ENCODE data around the genes DDTL and GGT1.

DNA sequence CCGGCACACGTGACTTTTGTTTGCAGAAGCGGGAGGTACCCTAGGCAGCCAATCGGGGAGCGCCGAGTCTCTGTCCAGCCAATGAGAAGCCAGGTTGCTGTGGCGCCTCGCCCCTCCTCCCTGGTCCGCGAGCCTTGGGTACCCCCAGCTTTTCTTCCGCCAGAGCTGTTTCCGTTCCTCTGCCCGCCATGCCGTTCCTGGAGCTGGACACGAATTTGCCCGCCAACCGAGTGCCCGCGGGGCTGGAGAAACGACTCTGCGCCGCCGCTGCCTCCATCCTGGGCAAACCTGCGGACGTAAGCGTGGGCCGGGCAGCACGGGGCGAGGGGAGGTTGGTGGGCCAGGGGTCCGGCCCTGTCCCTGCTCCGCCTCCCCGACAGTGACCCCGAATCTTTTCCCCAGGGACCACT is at the start of gene DDTL:
Gene DDTL (plus strand): TSS at position 162 of the 410 bp plus-strand sequence.
- PRO-cap, result no peak

- PRO-cap, result no peak
These were observed 4.8 kb upstream of the SUSD2 start for GRCh38 chr22:24176360-24176928.

- PRO-cap, result no peak
These were observed 25.3 kb downstream of the SUSD2 start for GRCh38 chr22:24206486-24207155.

- PRO-cap, result no peak
These were observed 19.0 kb downstream of the SPECC1L start for GRCh38 chr22:24289625-24289987.

DNA sequence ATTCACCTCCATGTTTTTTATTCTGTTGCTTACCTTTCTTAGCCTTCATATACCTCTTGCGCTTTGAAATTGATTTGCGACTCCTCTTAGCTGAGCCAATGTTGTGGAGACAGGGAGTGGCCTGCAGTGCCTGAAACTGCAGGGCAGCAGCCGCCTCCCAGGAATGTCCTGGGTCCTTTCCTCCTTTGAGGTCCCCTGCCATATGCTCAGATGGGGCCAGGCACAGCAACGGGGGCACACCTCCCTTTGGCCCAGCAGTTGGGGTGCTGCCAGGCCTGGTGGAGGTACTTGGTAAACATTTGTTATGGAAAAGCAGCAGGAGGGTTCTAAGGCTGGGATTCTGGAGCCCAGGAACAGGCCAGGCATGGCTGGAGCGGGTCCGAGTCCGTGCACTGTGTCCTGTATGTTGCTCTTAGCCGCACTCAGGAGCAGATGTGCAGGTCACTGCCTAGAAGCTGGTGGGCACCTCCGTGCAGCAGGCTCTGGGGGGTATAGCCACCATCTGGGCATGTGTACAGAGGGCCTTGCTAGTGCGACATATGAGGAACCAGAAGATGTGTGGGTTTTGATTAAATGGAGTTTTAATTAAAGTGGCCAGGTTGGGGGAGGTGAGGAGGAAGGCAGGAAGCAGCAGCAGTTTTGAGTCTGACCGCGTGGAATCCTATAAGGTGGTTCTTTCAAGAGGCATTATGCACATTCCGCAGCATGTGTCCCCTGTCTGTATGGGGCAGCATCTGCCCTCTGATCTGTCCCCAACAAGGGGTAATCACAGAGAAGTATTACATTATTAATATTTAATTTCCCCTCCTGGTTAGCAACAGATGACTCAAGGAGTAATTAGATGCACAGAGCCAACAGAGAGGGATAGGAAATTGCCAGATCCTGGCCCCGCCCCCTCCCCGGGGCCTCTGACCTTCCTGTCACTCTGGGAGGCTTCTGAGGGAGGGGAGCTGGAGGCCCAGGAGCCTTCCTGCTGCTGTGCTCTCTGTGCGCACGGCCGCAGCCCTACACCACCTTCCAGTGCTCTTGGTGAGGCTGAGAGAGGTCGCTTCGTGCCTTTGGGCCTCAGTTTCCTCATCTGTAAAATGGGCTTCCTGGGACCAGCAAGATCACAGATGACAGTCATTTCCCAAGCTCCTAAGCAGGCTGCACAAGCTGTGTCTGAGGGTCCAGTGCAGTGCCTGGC is 1.6 kb downstream of the ADORA2A start:
- PRO-cap, result no peak

GRCh38 chr22:24554083-24554265 is 964 bp downstream of the GUCD1 start:
- PRO-cap, result no peak

DNA sequence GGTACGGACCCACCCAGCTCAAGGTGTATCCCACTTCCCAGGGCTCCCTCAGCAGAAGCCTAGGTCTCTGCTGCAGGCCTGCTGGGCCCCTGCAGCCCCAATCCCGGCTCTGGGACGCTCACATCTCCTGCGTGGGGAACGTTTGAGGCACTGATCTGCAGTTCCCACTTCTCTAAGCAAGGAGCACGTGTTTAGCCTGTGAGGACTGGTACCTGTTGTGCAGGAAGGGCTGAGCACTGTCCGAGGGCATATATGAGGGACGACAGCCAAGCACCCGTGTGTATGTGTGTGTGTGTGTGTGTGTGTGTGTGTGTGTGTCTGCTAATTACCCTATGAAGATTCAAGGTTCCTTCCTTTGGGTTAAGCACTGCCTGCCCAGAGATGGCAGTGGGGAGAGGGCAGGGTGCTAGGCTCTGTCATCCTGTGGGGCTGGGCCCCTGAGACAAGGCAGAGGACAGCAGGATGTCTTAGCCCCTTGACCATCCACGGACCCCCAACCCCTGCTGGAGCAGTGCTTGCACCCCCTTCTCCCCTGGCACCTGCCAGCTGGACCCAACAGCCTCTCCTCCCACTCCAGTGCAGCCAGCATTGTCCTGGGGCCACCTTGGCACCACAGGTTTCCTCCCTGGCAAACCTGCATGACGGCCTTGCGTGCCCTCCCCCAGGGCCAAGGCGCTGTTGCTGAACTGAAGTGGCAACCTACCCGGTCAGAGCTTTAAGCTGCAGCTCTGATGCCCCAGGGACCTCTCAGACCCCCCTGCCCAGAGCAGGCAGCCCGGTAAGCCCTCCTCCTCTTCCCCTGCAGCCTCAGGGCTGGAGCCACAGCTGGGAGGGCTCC is 1.5 kb upstream of the LRRC75B start:
- PRO-cap, result no peak

DNA sequence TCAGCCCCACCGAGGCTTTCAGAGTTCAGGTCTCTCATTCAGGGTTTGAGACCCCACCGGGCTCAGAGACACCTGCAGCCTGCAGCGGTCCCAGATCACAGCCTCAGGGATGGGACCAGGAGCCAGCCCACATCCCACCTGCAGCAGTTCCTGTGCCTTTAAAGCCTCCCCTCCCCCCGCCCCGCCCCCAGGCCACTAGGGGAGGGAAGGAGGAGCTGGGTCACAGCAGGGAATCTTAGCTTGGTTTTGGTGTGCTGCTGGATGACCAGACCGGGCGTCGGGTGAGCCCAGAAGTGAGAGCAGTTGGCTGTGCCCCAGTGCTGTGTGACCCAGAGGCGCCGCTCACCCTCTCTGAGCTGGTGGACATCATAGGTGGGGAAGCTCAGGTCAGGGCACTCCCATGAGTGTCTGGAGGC is at the start of gene GGT1:
Gene GGT1 (plus strand): TSS at position 244 of the 416 bp plus-strand sequence.
- PRO-cap, result no peak

GRCh38 chr22:25013876-25014103 is 61.3 kb downstream of the KIAA1671 start:
- PRO-cap, result no peak

GRCh38 chr22:25086480-25087084 is 113.1 kb upstream of the CRYBB3 start:
- PRO-cap, result no peak

GRCh38 chr22:25111661-25112076 is 88.0 kb upstream of the CRYBB3 start:
- PRO-cap, result bidirectional peak, plus-strand start at chr22:25111959, minus-strand start at chr22:25111881

DNA sequence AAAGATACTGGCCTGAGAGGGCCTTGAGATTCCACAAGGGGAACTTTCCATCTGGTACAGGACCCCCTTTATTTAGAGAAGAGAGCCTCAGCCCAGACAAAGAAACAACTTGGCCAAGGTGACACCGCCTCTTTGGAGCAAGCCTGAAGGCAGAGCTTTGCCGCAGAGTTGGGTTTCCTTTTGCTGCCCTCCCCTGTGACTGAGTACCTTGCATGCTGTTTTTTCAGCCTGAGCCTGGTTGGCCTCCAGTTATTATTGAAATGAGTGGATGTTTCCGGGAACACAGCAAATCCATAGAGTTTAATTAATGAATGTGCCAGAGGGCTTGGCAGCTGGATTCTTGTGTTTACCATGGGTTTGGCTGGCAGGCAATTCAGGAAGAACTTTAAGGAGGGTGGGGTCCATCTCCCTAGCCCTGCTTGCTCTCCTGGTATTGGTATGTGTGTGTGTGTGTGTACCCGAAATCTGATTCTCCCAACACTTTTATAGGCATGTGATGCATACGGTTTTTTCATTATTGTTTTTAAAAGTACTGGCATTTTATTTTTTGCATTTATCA is 65.6 kb upstream of the CRYBB3 start:
- PRO-cap, result no peak

DNA sequence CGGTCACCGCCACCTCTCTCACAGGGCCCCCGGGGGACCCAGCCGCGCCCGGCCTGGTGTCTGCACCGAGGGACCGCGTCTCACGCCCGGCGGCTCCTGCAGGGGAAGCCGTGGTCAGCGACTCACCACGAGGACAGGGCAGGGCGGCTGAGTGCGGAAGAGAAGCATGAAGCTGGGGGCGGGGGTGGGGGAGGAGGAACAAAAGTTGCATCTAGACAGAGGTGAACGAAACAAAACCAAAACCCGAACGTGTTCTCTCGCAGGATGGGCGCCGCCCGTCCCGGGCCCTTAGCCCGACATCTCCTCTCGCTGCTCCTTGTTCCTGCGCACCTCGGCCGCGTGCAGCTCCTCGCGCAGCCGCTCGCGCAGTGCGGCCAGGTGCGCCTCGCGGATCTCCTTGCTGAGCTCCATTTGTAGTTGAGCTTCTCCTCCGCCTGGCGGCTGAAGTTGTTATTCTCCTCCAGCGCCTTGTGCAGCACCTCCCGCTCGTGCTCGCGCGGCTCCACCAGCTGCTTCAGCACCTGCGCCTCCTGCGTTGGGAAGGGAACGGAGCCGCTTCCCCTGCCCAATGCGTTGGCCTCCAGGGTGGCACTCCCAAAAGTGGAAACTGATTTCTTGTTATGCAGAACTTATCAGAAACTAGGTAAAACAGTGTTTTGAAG is 20.5 kb upstream of the CRYBB3 start:
- PRO-cap, result no peak

DNA sequence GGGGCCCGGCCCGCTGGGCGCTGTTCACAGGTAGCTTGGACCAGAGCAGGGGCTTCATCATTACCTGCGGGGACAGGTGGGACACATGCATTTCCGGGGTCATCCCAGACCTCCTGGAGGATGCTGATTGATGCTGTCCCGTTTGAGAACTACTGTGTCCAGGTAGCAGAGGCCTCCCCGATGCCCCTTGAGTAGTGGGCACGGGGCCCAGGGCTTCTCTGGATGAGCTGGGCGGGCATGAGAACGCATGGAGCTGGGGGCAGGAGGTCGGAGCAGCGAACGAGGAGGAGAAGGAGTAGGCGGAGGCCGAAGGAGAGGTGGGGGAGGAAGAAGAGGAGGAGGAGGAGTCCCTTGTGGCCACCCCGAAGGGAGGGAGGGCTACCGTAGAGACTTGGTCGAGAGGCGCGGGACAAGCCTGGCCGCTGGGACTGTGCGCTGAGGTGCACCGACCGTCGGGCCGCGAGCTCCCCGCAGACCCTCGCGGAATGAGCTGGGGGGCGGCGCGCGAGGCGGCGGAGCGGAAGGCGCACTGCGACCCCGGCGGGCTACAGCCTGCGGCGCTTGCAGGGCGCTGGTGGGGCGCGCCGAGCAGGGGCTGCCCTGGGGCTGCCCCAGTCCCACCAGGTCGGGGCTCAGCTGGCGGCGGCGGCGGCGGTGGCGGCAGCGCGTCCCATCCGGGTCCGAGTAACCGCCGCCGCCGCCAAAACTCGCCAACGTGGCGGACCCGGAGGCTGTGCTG is 63.0 kb downstream of the CRYBB2 start:
- PRO-cap, result bidirectional peak, plus-strand start at position 386 of the sequence, minus-strand start at position 284 of the sequence; unidirectional peak, plus-strand start at position 636 of the sequence

DNA sequence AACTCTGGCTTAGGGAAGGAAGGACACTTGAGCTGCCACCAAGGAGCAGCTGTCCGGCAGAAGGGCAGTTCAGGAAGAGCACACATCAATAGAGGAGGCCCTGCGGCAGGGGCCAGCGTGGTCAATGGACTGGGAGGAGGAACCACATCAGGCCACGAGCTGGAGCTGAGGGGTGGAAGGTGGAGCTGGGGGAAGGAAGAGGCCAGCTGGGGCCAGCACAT is 158.0 kb upstream of the GRK3 start:
- PRO-cap, result no peak

DNA sequence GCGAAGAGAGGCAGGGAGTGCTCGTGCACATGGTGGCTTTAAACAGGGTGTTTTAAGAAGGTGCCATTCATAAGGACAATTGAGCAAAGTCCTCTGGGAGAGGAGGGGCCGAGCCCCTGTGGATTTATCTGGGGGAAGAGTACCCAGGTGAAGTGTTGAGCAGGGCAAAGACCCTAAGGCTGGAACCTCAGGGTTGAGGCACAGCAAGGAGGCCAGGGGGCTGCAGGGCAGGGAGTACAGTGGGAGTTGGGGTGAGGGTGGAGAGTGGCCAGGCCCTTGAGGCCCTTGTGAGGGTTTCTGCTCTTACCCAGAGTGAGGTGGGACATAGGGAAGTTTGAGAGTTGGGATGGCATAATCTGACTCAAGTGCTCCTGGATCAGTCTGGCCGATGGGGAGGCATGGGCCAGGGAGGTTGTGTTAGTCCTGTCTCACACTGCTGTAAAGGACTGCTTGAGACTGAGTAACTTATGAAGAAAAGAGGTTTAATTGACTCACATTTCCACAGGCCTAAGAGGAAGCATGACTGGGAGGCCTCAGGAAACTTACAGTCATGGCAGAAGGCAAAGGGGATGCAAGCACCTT is 51.4 kb downstream of the GRK3 start:
- PRO-cap, result no peak

GRCh38 chr22:25675348-25675741 is 66.6 kb upstream of the MYO18B start:
- PRO-cap, result no peak

GRCh38 chr22:25754491-25755253 is 12.7 kb downstream of the MYO18B start:
- PRO-cap, result no peak

DNA sequence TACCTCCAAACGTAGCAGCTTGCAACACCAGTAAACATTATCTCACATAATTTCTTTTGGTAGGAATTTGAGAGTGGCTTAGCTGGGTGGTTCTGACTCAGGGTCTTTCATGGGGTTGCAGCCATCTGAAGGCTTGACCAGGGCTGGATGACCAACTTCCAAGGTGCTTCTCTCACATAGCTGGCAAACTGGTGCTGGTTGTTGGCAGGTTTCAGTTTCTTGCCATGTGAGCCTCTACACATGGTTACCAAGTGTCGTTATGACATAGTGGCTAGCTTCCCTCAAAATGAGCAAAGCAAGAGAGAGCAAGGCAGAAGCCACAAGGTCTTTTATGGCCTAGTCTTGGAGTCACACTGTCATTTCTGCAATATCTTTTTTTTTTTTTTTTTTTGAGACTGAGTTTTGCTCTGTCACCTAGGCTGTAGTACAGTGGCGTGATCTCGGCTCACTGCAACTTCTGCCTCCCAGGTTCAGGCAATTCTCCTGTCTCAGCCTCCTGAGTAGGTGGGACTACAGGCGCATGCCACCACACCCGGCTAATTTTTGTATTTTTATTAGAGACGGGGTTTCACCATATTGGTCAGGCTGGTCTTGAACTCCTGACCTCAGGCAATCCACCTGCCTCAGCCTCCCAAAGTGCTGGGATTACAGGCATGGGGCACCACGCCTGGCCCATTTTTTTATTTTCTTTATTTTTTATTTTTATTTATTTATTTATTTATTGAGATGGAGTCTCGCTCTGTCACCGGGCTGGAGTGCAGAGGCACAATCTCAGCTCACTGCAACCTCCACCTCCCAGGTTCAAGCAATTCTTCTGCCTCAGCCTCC is 4.4 kb upstream of the TFIP11 start:
- PRO-cap, result no peak

- PRO-cap, result no peak
These were observed 17.4 kb upstream of the TFIP11 start for GRCh38 chr22:26529334-26530328.

Data from bronchus (tissue), 1 donor.